AG04450 (cell line): ENCODE measurements around the genes GOLGA6D and MAN2C1.

DNA sequence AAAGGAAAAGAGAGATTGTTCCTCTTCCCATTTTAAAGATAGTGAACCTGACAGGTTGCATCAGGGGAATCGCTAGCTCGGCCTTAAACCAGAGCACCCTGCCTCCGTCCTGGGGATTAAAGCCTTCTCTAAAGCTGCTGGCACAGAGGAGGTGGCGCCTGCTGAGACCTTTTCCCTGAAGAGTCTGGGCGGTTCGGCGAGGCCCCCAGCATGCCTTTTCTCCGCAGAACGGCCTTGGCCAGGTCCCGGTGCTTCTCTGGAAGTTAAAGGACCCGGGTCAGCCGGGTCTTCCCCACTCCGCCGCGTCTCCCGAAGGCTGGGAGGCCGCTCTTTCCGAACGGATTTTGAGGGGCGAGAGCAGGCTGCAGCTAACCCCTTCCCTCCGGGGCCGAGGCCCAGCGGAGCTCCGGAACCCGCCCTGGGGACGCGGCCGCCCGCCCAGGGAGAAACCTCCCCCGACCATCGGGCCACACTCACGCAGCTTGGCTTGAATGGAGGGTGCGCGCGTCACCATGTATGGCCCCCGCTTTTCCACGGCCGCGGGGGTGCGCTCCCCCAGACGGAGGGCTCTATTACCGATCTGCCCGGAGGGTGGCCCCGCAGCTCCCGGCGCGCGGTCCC lies 431 bp downstream of the FAM219B start:
- CAGE, long polyA plus RNA, result no peak
- RRBS, result 2% methylated on average over 7 of the region's 48 CpGs

DNA sequence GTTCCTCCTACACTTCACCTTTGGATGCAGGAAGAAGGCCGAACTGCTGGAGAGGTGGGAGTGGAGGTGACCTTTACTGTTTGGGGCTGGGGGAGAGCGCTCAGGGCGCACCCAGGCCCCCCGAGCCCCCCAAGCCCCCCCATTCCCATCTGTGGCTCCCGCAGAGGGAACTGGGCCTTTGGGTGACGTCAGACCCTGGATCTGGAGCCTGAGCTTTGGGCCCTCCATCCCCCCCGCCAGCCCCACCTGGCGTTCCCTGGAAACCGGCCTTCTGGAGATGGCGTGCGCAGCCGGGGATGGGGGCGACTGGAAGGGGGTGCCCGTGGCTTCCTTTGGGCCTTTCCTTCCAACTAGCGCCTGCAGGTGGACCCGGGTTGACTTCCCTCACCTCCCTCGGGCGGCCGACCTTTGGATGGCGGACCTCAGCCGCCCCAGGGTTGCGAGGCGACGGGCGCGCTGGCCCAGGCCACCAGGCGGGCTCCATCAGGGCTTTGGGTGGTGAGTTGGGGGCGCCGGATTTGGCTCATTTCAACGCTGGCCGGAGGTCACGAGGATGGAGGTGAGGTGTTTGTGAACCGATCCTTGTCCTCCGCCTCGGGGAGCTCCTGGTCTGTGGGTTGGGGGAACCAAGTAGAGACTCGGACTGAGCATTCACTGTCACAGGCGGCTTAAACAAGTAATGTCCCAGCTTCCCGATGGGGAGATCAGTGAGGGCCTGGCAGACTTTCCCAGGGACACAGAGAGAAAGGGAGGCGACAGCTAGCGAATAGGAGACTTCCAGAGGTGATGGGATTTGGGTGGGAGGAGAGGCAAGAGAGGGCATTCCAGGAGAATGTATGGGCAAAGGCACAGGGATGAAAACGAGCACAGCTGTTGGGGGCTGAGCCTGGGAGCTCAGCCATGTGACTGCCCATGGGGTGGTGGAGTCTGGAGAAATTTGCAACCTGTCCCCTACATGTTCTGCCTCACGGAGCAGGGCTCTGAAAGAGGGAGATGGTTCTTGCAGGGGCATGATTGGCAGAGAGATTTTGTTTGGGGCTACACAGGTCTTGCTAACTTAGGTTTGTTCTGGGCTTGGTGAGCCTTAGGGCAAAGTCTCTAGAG lies 751 bp downstream of the SCAMP5 start:
- CAGE, long polyA plus RNA, result no peak
- RRBS, result 3% methylated on average over 5 of the region's 42 CpGs

- CAGE, long polyA plus RNA, result no peak
- RRBS, result no CpG with 5 or more reads among the region's 10 CpGs
These were observed 19.6 kb downstream of the PPCDC start for GRCh38 chr15:75042900-75043504.

DNA sequence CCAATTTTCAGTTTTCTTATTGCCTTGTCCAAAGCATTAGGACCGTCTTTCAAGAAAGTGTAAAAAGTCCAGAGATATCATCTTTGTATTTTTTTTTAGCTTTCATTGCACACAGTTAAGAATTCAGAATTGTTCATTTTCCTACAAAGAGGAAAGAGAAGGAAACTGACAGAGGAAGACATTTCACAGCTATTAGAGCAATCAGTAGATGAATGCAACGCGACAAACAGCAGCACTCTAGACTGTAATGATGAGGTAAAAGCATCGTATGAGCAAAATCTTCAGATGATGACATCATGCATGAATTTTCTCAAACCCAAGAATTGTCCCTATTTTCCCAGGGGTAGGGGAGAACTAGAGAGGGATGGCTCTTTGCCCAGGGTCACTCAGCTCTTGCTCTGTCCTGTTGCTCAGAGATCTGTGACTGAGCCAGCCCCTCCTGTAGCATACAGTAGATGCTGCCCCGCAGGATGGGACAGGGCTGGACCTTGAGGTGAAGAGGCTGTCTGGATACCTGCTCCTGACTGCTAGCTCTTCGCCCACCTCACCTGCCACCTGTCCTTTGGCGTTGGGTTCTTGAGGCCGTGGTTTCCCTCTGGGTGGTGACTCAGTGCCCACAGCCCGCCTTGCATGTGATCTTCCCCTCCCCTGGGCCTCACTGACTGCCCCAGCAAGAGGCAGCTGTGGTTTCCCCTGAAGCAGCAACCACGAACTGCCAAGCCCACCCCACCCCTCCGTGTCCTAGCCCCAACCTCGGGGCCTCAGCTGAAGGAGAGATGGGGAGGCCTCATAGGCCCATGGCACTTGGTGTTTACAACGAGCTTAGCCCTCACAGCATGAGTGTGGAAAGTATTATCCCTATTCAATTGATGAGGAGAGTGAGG lies 84.9 kb downstream of the PPCDC start:
- CAGE, long polyA plus RNA, result no peak
- RRBS, result no CpG with 5 or more reads among the region's 13 CpGs

- CAGE, long polyA plus RNA, result no peak
- RRBS, result no CpG with 5 or more reads among the region's 14 CpGs
These were observed 6.2 kb upstream of the C15orf39 start for GRCh38 chr15:75195489-75195826.

DNA sequence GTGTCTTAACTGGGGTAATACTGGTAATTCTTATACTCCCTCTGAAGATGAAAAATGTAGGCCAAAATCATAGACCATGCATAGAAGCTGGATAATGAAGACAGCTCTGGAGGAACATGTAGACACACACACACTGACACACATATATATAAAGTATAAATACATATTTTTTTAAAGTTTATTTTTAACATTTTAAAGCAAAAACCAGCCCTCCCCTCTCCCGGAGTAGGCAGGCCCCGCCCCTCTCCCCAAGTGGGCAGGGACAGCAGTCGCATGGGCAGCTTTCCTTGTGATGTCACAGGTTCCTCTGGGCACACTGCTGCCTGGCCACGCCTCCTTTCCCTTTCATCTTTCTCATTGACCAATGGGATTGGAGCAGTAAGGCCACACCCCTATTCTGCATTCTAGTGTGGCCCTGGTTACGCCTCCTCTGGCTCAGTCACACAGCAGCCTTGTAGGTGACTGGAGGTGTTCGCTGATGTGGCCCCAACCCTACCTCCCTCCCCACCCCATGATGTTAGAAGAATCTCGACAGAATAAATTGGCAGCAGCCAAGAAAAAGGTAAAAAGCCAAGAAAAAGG lies at the start of gene GOLGA6D:
GOLGA6D (plus strand) TSS at position 438 of the 582 bp plus-strand sequence.
- CAGE, long polyA plus RNA, result no peak
- RRBS, result no CpG with 5 or more reads among the region's 7 CpGs

DNA sequence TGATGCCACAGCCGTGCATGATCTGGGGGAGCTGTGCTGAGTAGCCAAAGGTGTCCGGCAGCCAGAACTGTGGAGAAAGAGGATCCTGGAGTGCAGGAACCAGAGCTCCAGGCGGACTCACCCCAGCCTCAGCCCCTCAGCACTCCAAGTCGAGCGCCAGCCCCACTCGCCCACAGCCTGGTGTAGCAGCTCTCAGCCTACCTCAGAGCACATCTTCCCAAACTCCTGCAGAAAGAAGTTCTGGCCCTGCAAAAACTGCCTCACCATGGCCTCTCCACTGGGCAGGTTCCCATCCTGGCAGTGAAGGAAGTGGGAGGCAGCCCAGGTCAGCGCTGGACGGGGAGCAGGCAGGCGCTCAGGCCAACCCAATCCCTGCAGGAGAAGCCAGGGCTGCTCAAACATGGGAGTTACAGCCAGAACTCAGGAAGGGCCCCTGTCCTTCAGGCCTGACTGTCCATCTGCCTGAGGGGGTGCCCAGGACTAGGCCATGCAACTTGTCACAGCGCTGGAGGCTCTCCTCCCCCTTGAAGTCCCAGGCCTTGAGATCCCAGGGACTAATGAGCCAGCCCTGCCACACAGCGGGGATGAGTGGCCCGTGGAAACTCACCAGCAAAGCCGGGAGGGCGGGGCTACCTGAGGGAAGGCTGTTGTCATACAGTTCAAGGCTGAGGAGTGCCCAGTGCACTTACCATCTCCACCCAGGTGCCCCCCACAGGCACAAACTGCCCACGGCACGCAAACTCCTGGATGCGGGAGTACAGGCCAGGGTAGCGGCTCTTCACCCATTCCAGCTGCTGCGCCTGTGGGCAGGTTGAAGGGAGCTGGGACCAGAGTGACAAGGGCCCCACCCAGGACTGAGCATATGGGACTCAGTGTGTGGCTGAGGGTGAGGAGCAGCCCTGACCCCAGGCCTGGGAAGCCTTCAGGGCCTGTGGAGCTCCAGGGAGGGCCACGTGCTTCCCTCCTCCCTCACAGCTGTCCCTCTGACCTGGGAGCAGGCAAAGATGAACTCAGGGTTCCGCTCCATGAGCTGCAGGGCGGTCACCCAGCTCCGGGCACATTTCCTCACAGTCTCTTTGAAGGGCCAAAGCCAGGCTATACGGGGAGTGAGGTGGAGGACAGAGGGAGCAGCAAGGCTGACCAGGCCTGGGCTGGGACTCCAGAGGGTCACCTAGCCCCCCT lies 6.4 kb downstream of the MAN2C1 start:
- CAGE, long polyA plus RNA, result no peak
- RRBS, result no CpG with 5 or more reads among the region's 24 CpGs

DNA sequence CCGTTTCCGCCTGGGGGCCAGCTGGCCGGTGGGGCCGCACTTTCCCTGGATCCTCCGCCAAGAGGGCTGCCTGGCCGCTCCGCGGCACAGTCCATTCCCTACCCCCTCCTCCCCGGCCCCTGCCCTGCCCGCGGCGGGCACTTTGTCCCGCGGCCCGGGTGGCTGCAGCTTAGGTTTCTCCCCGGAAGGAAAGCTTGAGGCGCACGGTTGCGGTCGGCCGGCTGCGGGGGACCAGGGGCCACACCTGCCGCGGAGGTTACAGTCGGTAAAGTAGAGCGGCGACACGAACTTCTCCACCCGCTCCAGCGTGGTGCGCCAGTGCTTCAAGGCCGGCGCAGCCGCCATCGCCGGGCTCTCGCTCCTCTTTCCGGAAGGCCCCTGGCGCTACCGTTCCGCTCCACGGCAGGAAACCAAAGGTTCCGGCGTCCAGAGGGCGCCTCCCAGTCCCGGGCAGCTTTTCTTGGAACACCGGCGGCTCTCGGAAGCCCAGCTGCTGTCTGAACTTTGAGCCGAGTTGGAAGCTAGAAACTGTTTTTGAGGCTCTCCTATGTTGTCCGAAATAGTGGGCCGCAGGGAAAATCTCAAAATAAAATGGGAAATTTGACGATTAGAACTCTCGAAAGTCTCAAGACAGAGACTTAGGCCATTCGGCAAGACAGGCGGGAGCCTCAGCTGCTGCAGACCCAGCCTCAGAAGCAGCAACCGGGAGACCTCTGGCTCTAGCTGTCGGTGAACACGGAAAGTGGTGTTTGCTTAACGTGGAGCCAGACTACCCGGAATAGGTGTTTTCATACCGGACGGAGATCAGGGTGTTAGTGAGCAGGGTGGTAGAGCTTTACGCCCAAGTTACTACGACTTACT lies at the start of gene MAN2C1:
MAN2C1 (minus strand) TSS at position 369 of the 861 bp plus-strand sequence.
- CAGE, long polyA plus RNA, result start-site peak on the minus strand centred at position 368 of the sequence, 28 bp wide, 262 and 117 reads in 2 replicates
- RRBS, result 2% methylated on average over 33 of the region's 65 CpGs

DNA sequence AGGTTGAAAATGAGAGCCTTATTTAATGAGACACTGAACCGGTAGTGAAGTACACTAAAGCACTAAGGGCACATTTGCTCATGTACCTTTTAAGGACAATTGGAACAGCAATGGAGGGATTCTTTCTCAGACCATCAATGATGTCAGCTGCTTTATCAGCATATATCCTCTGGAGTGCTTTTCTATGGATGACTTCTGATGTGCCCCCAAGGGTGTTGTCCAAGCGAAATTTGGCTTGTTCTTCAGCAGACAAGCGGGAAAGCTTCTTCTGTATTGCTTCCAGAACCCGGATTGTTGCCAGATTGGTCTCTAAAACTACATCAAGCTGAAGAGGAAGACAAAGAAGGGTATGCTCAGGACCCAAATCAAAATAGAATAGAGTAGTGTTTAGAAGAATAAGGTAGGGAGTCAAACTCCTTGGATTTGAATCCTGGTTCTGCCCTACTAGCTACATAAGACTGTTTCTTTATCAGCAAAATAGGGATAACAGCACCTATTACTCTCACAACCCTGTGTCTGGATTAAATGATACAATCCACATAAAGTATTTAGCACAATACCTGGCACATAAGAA lies 27.9 kb upstream of the MAN2C1 start:
- CAGE, long polyA plus RNA, result no peak
- RRBS, result no CpG with 5 or more reads among the region's 4 CpGs

- CAGE, long polyA plus RNA, result no peak
- RRBS, result no CpG with 5 or more reads among the region's 2 CpGs
These were observed 1.8 kb downstream of the PTPN9 start for GRCh38 chr15:75577275-75577816.

GRCh38 chr15:75646691-75647620 lies 756 bp upstream of the SNX33 start:
- CAGE, long polyA plus RNA, result no peak
- RRBS, result 2% methylated on average over 6 of the region's 52 CpGs

- CAGE, long polyA plus RNA, result no peak
- RRBS, result no CpG with 5 or more reads among the region's 3 CpGs
These were observed 13.8 kb downstream of the SNX33 start for GRCh38 chr15:75661524-75661876.

- CAGE, long polyA plus RNA, result no peak
- RRBS, result no CpG with 5 or more reads among the region's 6 CpGs
These were observed 80.6 kb downstream of the TMEM266 start for GRCh38 chr15:76140456-76140688.

- CAGE, long polyA plus RNA, result no peak
- RRBS, result no CpG with 5 or more reads among the region's 7 CpGs
These were observed 113.6 kb downstream of the ETFA start for GRCh38 chr15:76197485-76198278.

DNA sequence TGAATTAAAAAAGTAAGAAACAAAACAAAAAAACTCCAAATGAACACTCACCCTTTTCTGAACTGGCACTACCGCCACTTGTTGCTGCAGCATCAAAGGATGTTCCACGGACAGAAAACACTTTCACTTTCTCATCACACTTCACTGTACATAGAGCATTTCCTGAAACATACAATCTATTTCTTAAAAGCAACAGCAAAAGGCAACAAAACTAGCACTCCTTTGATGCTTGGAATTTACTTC lies 25.0 kb downstream of the ETFA start:
- CAGE, long polyA plus RNA, result no peak
- RRBS, result no CpG with 5 or more reads among the region's 2 CpGs

DNA sequence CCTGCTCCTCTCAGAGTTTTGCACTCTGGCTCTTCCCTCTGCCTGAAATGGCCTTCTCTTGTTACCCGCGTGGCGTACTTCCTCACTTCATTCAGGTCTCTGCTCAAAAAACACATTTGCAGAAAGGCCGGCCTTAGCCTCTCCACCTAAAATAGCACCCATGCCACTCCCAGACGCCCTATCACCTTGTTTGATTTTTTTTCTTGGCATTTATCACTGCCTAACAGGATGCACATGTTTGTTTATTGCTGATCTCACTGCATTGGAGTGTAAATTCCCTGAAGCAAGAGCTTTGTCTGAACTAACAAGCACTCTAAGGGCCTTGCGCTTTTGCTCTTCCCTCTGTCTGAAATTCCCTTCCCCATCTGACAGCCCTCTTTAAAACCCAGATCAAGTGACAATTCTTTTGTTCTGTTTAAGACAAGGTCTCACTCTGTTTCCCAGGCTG lies 1.5 kb upstream of the ETFA start:
- CAGE, long polyA plus RNA, result no peak
- RRBS, result no CpG with 5 or more reads among the region's 6 CpGs

DNA sequence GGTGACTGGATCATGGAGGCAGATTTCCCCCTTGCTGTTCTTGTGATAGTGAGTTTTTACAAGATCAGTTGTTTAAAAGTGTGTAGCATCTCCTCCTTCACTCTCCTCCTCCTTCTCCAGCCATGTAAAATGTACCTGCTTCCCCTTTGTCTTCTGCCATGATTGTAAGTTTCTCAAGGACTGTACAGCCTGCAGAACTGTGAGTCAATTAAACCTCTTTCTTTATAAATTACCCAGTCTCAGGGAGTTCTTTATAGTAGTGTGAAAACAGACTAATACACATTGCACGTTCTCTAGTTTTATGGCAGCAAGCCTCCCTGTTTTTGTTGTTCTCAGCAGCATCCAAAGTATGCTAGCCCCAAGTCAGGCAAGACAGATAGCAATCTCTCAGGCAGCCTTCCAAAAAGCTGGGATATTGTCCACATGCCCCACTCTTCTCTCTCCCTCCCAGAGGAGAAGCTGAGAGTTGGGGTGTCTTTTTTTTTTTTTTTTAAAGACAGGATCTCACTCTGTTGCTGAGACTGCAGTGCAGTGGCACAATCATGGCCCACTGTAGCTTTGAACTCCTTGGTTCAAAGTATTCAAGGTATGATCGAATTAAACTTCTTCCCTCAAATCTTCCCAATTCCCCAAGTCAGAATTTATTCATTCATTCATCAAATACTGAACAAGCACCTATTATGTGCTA lies 130.5 kb downstream of the ISL2 start:
- CAGE, long polyA plus RNA, result no peak
- RRBS, result no CpG with 5 or more reads among the region's 2 CpGs

DNA sequence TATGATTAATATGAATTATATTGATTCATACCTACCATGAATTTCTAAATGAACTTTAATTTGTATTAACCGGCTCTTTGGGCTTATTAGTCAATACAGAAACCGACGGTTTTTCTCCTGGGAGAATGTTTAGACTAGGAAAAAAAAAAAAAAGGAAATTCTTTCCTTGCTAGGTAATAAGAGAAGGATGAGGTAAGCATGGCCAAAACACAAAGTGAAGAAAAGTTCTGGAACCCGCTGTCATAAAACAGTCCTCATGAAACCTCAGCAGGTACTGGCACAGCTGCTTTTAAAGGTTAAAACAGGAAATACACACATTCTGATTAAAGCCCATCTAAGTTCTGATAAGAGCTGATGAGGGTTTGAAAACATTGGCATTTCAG lies 30.8 kb upstream of the PSTPIP1 start:
- CAGE, long polyA plus RNA, result no peak
- RRBS, result no CpG with 5 or more reads among the region's 4 CpGs

- CAGE, long polyA plus RNA, result no peak
- RRBS, result 13% methylated on average over 7 of the region's 21 CpGs
These were observed 1.8 kb downstream of the PSTPIP1 start for GRCh38 chr15:76996391-76997542.

DNA sequence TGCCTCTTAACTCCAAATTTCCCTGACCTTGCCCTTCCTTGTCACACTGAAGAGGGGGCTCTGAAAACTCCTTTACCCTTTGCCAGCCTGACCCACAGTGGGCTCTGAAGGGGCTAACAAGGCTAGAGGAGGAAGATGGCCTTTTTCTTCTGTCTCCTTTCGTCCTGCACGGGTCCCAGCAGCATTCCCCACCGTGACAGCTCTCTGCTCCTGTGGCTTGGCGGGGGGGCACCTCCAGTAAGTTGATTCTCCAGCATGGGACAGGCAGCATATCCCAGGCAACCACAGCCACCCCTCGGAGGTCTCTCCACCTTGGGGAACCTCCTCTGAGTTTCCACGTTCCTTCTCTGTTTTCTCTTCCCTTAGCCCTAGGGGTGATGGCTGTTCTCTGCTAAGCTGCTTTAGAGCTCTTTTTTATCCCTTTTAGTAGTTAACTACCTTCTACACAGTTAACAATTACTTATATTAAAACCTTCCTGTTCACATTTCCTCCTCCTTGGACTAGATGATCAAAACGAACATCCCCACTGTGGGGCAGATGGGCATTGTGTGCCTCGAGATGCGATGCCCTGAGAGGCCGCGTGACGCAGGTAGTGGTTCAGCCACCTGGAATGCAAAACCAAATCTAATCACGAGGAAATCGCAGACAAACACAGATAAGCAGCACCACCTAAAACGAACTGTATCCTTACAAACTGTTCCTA lies 27.8 kb downstream of the TSPAN3 start:
- CAGE, long polyA plus RNA, result no peak
- RRBS, result no CpG with 5 or more reads among the region's 15 CpGs